AG04449 (cell line): ENCODE data around the gene AKAP3.

DNA sequence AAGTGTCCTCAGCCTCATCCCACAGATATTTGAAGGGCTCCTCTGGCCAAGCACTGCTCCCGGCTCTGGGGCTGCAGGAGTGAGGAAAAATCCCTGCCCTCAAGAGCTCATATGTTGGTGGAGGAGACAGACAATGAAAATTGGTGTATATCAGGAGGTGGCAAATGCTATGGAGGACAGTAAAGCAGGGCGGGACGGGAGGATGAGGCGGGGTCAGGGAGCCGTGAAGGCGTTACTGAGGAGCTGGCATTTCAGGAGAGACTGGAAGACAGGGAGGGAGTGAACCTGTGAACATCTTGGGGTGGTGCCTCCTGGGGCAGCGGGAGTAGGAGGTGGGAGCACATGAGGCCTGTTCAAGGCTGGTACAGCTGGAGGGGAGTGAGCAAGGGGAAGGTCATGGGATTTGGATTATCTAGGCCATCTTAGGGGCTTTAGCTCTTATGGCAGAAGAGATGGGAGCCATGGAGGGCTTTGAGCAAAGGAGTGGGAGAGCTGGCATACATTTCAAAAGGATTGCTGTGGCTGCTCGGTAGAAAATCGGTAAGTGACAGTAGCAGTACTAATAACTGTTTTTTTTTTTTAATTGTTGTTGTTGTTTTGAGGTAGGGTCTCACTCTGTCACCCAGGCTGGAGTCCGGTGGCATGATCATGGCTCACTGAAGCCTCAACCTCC is 26.7 kb downstream of the TSPAN9 start:
- RRBS = no CpG with 5 or more reads among the region's 10 CpGs

GRCh38 chr12:3106601-3107898 is 29.9 kb downstream of the TSPAN9 start:
- RRBS = no CpG with 5 or more reads among the region's 25 CpGs

DNA sequence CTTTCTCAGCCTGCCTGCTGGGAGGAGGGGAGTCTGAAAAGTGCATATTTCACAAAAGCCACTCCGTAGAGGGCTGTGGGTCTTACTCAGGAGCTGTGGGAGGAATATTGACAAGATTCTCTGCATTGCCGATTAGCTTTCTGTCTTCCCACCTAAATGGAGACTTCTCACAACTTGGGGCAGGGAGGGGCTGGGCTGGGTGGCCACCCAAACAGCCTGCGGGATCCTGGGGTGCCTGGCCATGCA is 136.4 kb downstream of the TSPAN9 start:
- RRBS = no CpG with 5 or more reads among the region's 3 CpGs

GRCh38 chr12:3216151-3216409 is 138.9 kb downstream of the TSPAN9 start:
- RRBS = no CpG with 5 or more reads among the region's 4 CpGs

DNA sequence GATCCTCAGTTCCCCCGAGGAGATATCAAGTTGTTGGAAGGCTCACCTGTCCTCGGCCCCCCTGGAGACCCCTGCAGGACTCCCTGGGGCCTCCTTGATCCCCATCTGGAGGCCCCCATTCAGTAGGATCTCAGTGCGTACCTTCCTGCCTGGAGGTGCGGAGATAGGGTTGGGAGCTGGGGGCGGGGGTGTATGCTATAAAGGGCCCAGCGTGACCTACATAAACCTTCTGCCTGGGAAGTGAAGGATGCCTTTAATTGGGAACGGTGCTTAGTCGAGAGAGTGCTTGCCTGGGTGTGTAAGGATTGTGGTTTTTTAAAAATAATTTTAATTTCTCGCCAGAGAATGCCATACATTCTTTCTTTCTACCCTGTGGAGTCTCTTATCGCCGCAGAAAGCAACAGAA is 153.6 kb downstream of the TSPAN9 start:
- RRBS = no CpG with 5 or more reads among the region's 11 CpGs

DNA sequence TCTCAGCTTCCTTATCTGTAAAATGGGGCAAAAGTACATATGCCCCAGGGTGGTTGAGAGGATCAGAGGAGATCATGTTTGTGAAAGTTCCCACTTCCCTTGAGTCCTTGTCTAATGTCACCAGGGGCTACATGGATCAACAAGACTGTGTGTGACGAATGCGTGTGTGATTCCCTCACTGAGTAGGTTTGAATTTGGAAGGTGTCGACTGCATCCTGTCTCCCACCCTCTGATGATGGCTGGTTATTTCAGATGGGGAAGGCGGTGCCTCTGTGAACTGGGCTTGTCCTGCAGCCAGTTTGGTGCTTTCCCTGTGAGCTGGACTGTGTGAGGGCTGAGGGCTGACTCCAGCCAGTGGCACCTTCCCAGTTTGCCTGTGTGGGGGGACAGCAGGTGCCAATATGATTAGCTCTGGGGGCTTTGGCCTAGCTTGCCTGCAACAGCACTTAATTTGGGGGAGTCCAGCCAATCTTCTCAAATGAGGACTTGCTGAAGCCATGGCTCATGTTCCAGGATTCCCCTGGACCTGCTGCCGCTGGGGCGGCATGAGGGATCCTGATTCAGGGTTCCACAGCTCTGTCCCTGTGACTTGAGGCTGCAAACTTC is 158.4 kb downstream of the TSPAN9 start:
- RRBS = no CpG with 5 or more reads among the region's 6 CpGs

DNA sequence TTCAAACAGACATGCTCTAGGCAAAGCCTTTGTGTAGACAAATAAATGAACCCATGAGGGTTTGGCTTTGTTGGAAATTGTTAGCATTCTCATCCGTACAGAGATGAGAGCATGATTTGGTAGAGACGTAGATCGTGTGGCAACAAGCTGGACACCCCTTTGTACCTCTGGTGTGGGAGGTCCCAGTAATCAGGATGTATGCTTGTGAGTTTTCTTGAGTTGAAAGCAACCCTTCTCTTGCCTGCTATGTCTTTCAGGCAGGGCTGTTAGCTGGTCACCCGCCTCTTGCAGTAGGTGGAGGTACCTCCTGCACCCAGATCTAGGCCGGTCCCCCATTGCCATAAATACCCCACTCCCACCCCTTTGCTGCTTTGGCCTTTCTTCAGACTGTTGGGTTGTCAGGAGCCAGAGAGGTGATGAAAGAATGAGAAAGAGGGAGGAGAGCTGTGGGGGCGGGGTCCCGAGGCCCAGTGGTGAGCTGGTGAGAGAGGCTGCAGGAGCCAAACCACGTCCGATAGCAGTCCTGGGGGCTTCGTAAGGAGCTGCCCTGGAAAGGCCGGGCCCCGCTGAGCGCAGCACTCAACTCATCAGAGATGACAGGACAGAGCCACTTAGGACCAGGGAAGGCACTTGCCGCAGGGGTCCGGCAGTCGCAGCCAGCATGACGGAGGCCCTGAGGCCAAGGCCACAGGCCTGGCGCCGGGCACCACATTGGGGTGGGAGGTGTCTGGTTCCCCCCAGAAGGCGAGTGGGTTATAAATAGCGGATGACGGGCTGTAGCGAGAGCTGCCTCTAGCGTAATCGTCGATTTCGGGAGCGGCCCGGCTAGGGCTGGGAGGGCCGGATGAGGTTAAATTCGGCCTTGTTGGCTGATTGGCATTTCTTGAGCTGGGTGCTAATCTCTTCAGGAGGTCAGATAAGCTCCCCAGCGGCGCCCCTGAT is 178.8 kb downstream of the TSPAN9 start:
- RRBS = 91% methylated on average over 9 of the region's 33 CpGs

- RRBS = 48% methylated on average over 4 of the region's 24 CpGs
Observed at GRCh38 chr12:3264211-3264796, 187.1 kb downstream of the TSPAN9 start.

- RRBS = no CpG with 5 or more reads among the region's 3 CpGs
Observed at GRCh38 chr12:3278883-3279305, 201.7 kb downstream of the TSPAN9 start.

DNA sequence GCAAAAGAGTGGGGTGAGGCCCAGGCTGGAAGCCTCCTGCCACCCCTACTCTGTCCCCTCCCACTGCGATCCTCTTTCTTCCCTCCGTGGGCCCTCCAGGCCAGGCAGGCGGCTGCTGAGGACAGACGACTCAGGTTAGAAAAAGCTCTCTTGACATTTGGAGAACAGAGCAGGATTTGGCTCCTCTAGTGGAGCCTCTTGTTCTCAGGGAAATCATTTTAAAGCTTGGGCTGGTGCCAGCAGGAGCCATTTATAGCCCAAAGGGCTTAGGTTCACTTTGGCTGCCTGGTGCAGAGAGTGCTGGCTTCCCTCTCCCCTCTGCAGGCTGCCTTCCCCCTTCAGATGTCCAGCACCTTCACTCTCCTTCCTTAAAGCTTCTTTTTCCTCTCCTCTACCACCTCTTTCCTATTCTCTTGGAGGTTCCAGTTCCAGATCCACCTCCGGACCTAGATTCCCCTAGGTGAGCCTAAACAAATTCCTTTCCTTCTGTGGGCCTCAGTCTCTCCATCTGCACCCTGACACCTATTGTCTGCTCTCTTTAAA is 43.1 kb downstream of the PRMT8 start:
- RRBS = no CpG with 5 or more reads among the region's 5 CpGs

DNA sequence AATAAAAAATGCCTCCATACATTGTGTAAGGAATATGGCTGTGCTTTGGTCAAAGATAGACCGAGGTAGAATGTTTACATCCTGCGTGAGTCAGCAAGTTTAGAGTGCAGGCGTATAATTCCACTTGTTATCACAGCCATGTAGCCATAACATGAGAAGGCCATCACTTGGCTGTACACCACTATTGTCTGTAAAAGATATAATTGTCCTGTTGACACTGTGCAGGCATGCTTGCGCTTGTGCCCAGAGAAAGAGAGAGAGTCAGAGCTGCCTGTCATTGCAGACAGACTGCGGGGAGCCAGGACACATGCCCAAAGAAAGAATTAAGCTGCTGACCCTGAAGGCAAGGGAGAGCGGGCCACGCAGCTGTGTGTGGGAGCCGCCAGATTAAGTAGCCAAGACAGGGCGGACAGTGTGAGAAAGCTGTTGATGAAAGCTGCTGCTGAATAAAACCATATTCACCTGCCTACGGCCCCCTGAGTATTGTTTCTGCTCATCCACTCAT is 68.3 kb downstream of the CRACR2A start:
- RRBS = no CpG with 5 or more reads among the region's 10 CpGs

DNA sequence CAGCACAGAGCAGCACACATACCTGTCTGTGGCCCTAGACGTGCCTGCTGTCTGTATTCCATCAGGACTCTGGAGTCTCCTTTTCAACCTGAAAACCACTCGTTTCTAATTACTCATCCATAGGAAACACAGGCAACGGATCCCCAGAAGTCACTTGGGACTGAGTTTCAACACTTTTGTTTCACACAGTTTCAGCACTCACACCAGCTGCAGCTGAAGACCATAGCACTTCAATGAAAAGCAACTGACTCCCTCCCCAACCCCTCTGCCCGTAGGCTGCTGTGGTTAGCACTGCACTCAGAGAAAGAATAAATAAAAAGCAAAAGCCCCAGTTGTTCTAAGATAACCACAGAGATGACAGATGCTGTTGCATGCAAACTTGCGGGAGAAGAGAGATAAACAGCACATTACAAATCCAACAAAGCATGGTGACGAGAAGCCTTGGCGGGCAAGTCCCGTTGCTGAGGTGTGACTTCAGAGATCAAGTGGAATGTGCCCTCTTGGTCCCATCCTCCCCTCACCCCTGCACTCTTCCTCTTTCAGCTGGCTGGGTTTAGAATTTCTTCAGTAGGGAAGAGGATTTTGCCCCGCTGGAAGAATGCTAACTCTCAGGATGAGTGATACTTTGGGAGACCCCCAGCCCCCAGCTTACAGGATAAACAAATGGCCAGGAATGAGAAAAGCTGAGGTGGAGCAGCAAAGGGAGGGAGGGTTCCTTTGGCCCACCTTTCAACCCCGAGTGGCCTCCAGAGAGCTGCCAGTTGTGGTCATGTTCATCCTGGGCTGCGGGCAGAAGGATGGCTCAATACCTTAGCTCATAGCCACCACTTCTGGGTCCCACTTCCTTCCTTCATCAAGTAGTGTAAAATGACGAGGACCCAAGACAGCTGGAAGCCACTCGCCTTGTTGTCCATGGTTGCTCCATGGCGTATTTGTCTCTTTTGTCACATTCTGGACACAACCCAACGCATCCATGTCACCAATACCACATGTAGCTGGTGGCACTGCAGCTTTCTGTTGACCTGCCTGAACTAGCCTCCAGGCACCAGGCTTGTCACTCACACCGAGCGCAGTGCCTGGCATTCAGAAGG is 24.5 kb downstream of the CRACR2A start:
- RRBS = no CpG with 5 or more reads among the region's 17 CpGs

DNA sequence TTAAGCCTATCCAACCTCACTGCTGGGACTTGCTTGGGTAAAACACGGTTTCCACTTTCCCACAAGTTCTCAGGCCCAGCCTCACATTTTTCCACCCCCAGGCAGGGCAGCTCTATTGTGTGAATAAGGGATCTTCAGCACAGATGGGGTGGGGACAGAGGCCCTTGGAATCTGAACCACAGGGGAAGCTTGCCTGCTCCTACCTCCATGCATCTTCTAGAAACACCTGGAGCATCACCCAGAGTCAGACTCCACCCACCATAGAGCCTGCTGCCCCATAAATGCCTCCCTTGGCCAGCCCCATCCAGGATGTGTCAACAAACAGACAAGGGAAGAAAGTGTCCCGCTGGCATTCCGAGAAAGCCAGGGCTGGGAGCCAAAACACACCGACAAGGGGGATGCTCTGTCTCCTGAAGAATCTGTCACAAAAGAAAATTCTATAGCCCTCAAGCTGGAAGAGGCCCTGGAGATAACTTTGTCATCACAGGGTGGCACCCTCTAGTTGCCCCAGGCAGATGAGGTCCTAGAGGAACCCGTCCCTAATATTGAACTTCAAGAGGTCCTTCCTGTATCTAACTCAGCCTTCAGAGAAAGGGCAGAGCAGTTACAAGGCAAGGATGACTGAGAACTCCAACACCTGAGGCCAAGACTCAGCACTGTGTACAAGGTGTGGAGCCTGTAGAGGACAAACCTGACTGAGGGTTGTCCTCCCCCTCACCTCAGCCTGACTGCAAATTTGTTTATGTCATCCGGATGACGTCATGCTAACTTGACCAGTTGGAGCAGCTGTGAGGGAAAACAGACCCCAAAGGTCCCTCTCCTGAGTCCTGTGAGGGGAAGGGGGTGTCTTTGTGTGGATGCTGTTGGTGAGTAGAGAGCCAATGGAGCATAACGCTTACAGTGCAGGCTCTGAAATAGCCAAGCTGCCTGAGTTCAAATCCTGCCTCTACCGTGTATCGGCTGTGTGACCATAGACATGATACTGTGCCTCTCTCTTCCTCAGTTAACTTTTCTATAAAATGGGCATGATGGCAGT is 4.5 kb downstream of the CRACR2A start:
- RRBS = no CpG with 5 or more reads among the region's 10 CpGs

DNA sequence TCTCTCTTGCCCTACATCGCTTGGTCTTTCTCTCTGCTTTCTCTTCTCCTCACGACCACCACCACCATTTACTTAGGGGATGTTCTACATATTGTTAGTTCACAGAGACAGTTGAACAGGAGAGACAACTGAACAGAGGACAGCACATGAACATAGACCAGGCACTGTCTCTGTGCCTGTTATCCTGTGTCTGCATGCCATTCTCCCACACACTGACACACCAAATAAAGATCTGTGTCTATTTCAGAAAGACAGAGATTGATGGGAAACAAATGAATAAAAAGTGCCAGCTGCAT is 77.5 kb upstream of the PARP11 start:
- RRBS = no CpG with 5 or more reads among the region's 2 CpGs

DNA sequence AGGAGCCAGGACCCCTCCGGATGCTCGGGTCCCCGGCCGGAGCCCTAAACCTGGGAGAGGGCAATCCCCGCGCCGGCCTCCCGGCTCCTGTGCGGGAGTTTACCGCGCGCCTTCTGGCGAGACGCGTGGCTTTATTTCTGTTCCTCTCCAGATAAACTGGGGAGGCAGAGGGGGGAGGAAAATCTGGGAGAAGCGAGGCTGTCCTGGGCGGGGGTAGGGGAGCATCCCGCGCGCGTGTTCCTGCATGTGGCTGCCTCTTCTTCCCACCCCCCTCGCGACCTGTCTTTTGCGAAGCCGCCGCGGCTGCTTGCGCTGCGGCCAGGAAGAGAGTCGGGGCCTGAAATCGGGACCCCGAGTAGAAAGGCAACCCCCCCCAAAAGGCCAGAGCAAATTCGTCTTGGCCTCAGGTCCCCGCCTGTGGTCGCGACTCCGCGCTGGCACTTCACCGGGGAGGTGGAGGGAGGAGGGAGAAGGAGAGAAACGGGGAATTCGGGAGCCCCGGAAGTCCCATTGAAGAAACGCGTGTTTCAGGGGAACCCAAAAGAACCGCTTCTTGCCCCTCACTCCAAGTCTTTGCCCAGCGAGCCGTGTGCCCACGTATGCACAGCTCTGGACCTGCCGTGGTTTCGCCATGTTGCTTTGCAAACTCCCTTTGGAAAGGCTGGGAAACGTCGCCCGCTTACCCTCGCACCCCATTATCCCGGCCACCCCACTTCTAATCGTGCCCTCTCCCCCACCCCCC is 869 bp downstream of the CCND2 start:
- RRBS = 3% methylated on average over 4 of the region's 56 CpGs

DNA sequence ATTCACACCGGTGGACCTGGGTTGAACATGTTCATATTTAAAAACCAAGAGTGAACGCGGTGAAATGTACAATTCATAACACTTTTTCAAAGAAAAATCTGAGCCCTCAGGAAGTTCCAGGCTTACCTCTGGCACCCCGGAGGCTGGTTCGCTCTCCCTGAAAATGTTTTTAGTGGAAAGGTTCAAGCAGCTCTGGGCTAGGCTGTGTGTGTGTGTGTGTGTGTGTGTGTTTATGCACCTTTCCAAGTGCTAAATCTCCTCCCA is 17.4 kb downstream of the CCND2 start:
- RRBS = no CpG with 5 or more reads among the region's 5 CpGs

GRCh38 chr12:4307653-4308348 is 13.2 kb upstream of the TIGAR start:
- RRBS = no CpG with 5 or more reads among the region's 25 CpGs

DNA sequence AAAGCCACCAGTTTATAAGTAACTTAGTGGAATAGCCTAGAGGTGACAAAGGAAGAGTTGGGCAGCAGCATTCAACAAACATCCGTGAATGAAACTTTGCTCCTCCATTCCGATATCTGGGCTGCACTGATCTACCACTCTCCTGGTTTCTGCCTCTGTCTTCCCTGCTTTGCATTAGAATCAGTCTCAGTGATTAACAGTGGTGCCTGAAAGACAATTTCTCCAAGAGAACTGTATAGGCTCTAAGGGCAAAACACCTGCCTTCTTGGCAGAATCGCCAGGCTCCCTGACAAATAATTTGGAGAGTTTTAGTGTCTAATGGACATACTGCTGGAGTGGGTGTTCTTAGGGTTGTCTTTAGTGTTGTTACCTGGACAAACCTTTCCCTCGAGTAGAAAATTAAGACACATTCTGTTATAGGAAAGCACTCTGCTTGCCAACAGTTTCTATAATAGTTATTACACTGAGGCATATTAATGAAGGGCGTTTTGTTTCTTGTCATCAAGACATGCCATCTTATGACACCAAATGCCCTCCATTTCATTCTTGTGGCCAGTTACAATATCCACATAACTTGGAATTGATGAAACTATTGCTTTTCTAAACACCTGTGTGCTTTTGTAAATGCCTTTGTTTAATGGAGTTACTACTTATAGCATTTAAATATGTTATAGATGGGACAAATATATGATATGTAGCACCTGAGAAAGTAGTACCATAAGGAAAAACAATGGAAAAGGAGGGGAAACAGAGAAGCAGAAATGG is 42.8 kb upstream of the FGF6 start:
- RRBS = no CpG with 5 or more reads among the region's 5 CpGs

GRCh38 chr12:4509226-4509645 is 29.0 kb downstream of the C12orf4 start:
- RRBS = no CpG with 5 or more reads among the region's 15 CpGs

GRCh38 chr12:4648421-4649683 is at the start of gene AKAP3:
Gene AKAP3 (minus strand): TSS chr12:4649051.
- RRBS = 2% methylated on average over 5 of the region's 46 CpGs